Fibroblast of villous mesenchyme (primary cell): ENCODE measurements around a stretch of chr3.

GRCh38 chr3:4306447-4306881 lies 3.3 kb downstream of the SETMAR start:
- CAGE, long polyA plus RNA, result no peak

- CAGE, long polyA plus RNA, result no peak
These were observed 220.8 kb downstream of the ITPR1 start for GRCh38 chr3:4713704-4714667.

- CAGE, long polyA plus RNA, result no peak
These were observed 212.3 kb upstream of the BHLHE40 start for GRCh38 chr3:4766906-4767363.

- CAGE, long polyA plus RNA, result no peak
These were observed 154.3 kb upstream of the BHLHE40 start for GRCh38 chr3:4824685-4825519.

DNA sequence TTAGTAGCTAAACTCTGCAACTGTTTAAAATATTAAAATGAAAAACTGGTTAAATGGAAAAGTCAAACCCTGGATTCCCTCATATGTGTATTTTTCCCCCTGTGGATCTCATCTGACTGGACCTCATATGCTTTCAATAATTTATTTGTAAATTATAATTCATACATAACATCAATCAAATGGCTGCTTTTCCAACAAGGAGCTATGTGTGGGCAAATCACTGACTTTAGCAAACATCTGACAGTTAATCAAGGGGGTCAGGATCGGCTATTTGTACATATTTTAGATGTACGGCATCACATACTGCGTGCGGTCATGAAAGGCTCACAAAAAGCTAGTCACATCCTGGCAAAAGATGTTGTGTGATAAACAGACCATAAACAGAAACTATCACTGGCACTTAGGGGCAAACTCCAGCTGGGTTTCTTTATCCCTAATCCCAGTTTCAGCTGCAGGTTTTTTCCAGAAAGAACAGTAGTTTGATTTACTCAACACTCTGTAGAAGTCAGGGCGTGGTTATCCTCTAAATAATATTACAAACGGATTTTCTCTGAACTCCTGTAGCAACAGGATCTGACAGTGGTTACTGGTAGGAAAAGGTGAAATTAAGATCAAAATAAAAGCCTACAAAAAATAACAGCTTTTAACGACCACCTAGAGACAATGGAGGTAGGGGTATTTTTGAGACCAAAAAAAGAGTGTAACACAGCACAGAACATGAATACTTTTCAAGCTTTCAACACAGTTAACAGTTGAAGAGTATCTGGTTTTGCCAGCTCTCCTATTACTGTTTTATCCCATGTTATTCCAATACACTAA lies 112.4 kb upstream of the BHLHE40 start:
- CAGE, long polyA plus RNA, result no peak

DNA sequence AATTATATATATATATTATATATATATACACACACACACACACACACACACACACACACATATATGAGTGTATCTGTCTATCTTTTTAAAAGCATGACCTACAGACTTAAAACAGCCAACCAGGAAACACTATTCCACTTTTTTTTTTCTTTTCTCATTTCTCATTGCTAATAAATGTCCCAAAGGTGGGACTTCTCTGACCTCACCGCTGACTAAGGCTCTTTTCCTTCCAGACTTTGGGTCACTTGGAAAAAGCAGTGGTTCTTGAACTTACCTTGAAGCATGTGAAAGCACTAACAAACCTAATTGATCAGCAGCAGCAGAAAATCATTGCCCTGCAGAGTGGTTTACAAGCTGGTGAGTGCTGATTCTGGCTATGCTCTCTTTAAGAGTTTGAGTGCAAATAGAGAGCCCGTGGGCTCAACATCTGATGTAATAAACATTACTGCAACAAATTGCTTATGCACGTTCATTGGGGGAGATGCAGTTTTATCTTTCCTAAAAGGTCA lies 2.0 kb downstream of the BHLHE40 start:
- CAGE, long polyA plus RNA, result no peak

- CAGE, long polyA plus RNA, result no peak
These were observed 3.5 kb downstream of the BHLHE40 start for GRCh38 chr3:4982709-4983214.

DNA sequence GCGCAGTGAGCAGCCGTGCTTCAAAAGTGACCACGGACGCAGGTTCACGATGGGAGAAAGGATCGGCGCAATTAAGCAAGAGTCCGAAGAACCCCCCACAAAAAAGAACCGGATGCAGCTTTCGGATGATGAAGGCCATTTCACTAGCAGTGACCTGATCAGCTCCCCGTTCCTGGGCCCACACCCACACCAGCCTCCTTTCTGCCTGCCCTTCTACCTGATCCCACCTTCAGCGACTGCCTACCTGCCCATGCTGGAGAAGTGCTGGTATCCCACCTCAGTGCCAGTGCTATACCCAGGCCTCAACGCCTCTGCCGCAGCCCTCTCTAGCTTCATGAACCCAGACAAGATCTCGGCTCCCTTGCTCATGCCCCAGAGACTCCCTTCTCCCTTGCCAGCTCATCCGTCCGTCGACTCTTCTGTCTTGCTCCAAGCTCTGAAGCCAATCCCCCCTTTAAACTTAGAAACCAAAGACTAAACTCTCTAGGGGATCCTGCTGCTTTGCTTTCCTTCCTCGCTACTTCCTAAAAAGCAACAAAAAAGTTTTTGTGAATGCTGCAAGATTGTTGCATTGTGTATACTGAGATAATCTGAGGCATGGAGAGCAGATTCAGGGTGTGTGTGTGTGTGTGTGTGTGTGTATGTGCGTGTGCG lies 4.1 kb downstream of the BHLHE40 start:
- CAGE, long polyA plus RNA, result no peak

- CAGE, long polyA plus RNA, result no peak
These were observed 4.8 kb downstream of the BHLHE40 start for GRCh38 chr3:4983869-4984601.

DNA sequence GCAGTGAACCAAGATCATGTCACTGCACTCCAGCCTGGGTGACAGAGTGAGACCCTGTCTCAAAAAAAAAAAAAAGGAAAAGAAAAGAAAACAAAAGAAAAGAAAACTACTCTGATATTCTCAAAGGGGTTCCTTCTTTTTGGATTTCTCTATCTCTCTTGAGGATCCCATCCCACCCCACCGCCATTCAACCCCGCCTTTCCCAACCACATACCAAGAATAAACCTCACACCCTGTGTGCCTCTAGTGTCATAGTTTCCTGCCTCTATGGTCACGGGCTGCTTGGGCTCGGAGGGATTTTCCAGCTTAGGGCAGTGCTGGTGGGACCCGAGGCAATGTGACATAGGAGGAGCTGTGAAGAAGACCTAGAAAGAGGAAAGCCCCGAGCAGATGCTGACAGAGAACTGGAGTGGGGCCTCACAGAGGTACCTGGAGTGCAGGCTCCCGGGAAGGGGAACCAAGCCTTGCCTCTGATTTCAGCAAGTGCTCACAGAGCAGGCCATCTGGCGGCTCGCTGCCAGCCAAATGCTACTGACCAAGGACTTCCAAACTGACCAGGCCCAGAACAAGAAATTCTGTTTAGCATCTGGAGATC lies 27.5 kb downstream of the BHLHE40 start:
- CAGE, long polyA plus RNA, result no peak

- CAGE, long polyA plus RNA, result no peak
These were observed 69.3 kb upstream of the ARL8B start for GRCh38 chr3:5052834-5053217.

DNA sequence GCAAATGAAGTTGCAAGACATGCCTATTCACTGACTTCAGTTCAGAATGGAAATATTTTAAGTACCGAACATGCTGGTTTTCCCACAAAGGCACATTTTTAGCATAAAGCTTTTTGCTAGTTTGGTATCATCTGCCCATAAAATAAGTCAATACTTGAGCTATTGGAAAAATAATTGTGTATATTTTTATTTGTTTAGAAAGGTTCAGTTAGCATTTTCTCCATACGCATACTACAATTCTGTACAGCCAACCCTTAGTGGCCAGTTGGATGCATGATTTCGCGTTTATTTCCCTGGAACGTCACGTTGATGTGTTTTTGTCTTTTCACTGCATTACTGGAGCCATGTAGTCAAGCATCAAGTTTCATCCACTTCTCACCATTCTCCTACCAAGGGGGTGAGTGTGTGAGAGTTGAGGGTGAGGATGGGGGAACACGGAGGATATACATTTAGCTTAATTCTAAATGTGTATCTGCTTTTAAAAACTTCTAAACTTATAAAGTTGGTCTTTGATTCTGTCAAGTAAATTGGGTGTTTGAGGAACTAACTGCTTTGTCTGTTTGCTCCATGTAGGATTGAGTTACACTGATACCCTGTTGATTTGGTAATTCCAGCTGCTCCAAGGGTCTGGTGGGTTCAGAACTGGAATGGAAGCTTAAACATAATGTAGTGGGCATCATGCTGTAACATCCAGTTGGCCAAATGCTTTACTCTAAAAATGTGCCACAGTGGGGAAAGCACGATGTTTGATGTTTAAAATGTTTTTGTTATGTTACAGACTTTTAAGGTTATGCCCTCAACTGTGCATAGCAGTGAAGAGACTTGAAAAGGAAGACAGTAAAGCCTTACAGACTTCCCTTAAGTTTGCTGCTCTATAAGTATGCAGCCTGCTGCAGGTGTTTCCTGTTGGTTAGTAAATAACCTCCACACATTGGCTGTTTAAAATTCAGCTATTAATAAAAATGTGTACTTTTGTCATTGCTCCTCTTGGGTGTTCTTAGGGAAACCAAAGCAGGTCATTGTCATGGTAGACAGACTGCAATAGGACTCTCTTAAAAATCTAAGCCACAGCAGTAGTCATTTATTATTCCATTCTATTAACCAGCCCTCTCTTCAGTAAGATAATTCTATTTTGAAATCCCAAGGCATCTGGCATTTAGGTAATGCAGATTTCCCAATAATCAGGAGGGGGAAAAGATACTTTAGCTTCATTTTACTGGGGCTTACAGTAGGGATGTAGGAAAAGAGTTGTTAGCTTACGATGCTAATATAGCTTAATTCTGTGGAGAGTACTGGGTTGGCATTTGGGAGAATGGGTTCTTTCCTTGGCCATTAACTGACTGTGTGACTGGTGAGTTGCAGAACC lies 6.0 kb upstream of the EDEM1 start:
- CAGE, long polyA plus RNA, result no peak

DNA sequence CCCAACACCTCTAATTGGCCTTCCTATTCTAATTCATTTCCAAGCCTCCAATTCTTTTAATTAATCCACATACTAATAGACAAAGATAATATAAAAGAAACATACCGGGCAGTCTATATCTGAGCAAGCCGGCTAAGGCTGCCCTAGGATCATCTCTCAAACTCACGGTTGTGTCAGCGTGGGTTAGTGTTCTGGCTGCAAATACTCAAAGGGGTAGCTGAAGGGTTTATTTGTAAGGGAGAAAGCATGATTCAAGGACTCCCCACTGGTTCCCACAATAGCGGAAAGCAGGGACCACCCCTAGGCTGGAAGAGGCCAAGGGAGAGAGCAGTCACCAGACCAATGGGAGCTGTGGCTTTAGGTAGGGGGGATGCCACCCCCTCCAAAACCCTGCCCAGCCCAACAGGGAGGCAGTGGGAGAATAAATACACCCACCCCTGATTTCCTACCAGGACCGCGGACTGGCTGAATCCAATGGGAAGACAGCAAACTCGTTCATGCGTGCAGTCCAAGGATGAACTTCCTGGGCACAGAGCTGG lies 7.3 kb upstream of the LMCD1 start:
- CAGE, long polyA plus RNA, result no peak

DNA sequence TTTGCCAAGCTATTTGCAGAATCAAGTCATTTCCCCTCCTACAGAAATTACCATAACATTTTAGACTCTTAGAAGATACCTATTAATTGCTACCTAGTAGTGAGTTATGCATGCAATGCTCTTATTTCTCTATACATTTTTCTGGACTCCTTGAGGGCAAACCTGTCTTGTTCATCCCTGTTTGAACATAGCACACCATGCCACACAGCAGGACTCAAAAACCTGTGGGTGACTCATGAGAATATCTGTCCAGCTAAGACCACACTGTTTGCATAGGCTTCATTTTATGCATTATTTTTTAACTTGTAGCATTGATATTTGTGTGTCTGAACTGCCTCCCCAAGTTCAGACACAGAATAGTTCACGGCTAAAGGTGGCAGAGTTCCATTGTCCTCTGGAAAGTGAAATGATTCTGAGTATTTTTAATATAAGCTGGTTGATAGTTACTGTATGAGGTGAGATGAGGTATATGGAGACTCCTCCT lies 1.8 kb downstream of the LMCD1 start:
- CAGE, long polyA plus RNA, result no peak

GRCh38 chr3:8503899-8504990 lies 2.6 kb downstream of the LMCD1 start:
- CAGE, long polyA plus RNA, result no peak

GRCh38 chr3:8768651-8769296 lies 639 bp downstream of the OXTR start:
- CAGE, long polyA plus RNA, result no peak

DNA sequence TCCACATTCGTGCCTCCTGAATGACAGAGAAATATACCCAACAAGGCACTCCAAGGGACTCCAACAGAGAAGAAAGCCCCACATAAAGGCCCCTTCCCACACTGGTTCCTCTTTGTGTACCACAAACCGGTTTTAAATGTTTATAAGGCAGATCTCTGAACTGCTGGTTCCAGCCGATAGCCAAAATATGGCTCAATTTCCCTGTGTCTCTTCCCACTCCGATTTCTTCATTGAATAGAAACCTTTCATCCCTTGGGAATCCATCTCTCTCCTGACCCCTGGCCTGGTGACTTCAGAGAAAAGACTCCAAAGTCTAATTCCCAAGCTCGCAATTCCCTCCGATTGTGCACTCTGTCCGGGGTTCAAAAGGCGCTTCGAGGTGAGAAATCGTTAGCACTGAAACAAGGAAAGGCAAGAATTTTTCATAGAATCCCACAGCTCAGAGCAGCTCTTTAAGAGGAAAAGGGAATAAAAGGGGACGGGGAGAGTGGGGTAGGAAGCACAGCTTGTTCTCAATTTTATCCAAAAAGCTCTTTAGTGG lies 18.4 kb upstream of the RAD18 start:
- CAGE, long polyA plus RNA, result no peak

DNA sequence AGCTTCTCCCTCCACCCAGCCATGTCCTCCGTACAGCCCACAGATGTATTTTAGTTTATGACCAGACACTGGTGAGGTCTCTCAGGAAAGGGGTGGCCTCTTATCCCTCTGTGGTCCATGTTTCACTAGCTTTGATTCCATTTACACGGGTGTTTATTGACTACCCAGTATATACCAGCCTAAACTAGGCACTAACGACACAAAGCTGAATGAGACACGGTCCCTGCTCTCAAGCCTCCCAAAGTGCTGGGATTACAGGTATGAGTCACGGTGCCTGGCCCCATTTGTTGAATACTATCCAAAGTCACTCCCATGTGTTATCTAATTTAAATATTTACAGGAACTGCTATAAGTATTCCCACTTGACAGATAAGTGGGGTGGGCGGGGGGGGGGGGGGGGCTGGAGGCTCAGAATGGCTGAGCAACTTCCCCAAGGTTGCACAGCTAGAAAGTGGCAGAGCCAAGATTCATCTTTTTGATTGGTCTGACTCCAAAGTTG lies 125.7 kb upstream of the RAD18 start:
- CAGE, long polyA plus RNA, result no peak

DNA sequence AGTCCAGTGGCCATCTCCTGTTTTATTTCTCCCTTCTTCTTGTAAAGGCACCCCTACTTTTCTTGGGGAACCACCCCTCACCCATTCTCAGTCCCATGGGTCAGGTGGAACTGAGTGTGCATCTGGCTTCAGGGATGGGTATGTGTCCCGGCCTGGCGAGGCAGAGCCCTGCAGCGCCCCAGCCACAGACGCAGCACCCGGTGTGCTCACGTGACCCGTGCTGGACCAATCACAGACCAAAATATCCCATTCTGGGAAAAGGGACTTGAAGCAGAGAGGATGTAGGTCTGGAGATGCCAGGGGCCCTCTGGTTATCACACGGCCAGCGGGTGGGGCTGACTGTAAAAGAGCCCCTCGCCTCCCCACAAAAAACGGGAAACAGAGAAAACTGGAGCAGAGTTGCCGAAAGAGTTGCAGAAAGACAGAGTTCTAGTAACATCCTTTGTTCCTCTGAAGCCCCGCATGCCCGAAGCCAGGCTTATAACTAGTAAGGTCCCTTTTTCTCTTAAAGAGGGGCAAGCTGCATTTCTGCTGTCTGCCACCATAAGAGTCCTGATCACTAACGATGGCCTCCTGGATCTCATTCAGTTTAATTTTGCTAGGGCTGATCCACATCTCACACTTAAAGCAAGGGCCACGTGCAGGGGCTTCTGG lies 138.1 kb upstream of the RAD18 start:
- CAGE, long polyA plus RNA, result no peak

DNA sequence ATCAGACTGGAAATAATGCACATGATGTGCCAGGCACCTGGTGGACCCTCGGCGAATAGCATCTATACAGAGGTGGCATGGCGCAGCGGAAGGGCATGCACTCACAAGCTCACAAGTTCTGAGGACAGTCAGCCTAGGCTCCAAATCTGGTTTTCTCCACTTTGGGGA lies 113.9 kb downstream of the SRGAP3 start:
- CAGE, long polyA plus RNA, result no peak